Frontal cortex (tissue), 2 donors: ENCODE data around the genes DEPP1 and MSMB.

GRCh38 chr10:44963829-44964780 lies 4.5 kb downstream of the RASSF4 start:
- RAMPAGE, long total RNA = no peak

- RAMPAGE, long total RNA = no peak
Measured at GRCh38 chr10:44968123-44968480, 8.5 kb downstream of the RASSF4 start.

- RAMPAGE, long total RNA = no peak
Measured at GRCh38 chr10:44973173-44974444, 5.0 kb downstream of the DEPP1 start.

DNA sequence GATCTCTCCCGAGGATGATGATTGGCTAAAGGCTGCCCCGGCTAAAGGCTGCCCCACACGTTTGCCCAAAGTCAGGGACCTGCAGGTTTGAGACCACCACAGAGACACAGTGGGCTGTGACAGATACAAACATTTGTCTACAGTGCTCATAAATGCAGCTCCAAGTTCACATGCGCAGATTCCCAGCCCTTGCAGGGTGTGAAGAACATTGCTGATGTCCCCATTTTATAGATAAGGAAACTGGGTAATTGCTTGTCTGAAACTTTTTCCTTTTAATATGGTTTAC lies 2.7 kb downstream of the DEPP1 start:
- RAMPAGE, long total RNA = no peak

GRCh38 chr10:44978515-44979191 lies at the start of gene DEPP1:
DEPP1 (minus strand) TSS chr10:44978809.
- RAMPAGE, long total RNA = no peak

DNA sequence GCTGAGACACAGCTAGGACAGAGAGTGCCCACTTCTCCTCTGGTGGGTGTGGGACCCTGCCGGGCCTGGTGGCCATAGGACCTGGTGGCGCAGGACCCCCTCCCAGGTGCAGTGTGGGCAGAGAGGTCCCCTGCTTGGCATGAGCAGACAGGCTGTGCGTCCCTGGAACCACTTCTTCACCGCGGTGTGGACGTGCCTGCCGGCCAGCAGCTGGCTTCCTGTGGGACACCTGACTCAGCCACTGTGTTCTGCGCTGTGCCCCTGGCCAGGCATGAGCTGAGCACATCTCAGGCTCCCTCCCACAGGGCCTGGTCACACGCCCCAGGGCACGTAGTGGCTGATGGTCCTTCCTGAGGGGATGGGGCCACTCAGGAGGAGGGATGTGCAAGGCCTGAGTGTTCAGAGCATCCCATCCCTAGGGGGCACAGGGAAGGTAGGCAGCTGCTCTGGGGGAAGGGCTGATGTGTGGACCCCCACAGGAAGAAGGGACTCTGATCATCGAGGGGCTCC lies 3.5 kb upstream of the DEPP1 start:
- RAMPAGE, long total RNA = no peak

DNA sequence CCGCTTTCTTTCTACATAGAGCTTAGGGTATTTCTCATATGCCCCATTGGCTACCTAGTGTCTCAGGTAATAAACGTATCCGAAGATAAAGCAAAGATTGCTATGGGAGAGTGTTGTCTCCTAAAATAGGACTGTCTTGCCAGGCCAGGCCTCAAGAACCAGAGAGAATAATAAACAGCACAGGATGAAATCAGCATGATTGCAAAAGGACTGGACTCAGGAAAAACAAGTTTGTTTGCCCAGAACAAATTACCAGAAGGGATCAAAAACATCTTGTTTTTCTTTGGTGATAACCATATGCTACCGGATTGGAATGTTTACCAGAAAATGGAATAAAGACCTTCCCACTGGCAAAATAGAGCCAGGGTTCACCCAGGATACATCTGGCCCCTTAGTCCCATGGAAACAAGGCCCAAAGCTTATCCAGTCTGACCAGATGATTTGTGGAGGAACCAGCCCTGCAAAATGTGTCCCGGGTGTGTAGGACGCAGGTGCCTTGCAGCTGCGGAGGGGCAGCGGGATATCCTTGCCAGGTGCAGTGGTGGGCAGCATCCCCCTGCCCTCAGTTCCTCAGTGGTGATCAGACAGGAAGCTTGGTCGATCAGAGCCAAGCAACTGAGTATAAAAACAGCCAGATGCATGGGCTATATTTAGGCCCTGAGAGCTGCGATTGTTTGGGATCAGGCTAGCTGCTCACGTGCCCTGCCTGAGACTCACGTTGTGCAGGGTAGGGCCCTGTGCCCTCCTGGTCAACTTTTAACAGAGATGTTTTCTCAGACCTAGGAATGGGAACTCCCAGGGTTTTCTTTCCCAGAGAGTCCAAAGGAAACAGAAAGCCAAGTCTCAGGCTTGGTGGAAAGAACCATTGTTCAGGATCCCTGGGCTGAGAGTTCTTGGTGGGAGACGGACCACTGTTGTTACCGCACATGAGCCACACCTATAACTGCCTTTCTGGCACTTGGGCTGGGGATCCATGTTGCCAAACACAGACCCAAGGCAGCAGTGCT lies 4.6 kb upstream of the ZNF22 start:
- RAMPAGE, long total RNA = no peak

GRCh38 chr10:45374662-45375022 lies 626 bp downstream of the ALOX5 start:
- RAMPAGE, long total RNA = no peak

GRCh38 chr10:45379150-45379758 lies 5.2 kb downstream of the ALOX5 start:
- RAMPAGE, long total RNA = no peak

GRCh38 chr10:45460879-45461689 lies 74.1 kb downstream of the MARCHF8 start:
- RAMPAGE, long total RNA = no peak

DNA sequence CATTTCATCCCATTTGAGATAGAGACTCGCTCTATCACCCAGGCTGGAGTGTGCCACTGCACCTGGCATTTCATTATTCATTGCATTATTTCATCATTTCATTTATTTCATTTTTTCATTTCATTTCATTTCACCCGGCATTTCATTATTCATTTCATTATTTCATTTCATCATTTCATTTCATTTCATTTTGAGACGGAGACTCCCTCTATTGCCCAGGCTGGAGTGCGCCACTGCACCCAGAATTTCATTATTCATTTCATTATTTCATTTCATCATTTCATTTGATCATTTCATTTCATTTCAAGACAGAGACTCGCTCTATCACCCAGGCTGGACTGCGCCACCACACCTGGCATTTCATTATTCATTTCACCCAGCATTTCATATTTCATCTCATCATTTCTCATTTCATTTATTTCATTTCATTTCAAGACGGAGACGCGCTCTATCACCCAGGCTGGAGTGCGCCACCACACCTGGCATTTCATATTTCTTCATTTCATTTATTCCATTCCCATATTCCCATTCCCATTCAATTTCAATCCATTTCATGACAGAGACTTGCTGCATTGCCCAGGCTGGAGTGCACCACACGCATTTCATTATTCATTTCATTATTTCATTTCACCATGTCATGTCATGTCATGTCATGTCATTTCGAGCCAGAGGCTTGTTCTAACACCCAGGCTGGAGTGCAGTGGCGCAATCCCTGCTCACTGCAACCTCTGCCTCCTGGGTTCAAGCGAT lies 24.3 kb upstream of the AGAP4 start:
- RAMPAGE, long total RNA = no peak

DNA sequence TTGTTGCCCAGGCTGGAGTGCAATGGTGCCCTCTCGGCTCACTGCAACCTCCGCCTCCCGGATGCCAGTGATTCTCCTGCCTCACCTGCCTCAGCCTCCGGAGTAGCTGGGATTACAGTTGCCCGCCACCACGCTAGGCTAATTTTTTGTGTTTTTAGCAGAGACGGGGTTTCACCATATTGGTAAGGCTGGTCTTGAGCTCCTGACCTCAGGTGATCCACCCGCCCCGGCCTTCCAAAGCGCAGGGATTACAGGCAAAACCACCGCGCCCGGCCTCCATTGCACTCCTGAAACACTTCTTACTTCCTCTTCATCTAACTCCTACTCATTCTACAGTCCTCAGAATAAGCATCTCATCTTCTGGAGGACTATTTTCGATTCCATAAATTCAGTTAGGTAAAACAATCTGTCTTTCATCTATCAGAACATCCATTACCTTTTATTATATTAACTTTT lies 1.3 kb upstream of the TIMM23 start:
- RAMPAGE, long total RNA = no peak

DNA sequence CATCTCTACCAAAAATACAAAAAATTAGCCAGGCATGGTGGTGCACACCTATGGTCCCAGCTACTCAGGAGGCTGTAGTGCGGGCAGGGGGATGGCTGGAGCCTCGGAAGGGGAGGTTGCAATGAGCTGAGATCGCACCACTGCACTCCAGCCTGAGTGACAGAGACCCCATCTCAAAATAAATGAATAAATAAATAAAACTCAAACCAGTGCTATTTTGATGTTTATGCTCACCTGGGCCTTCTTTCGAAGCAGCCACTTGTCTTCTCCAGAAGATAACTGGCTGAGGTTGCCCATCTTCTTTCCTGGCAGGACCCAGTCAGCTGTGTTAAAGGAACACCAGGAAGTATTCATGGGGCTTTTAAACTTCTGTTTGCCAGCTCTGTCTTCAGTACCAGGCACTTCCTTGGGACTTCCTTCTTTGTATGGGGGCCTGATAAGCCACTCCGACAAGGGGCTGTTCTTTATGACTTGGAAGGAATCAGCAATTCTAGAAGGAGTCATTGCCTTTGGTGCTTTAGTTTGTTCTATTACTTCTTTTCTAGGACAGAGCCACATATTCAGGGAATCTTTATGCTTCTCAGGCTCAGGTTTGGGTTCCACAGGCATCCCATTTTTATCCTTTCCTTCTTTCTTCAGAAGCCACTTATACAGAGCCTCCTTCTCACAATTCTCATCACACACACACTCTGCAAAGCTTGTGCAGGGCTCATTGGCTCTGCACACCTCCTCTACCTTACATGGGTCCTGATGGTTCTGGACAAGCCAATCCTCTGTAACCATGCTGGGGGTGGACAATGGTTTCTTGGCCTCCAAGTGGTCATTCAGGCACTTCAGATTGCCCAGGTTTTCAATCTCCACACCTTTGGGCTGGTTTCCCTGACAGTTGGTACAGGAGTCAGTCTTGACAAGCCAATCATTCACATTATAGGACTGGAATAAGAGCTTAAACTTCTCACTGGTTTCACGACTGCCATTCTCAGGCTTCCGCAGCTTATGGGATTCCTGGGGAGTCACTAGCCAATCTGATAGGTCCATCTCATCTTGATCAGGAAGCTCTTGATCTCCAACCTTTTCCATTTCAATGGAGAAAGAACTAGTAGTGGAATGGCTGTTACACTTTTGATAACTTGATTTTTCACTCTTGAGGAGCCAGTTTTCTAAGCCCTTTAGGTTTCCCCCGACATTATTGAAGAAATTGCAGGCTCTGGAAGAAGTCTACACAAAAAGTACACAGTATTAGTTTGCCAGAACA lies 20.0 kb downstream of the NCOA4 start:
- RAMPAGE, long total RNA = no peak

DNA sequence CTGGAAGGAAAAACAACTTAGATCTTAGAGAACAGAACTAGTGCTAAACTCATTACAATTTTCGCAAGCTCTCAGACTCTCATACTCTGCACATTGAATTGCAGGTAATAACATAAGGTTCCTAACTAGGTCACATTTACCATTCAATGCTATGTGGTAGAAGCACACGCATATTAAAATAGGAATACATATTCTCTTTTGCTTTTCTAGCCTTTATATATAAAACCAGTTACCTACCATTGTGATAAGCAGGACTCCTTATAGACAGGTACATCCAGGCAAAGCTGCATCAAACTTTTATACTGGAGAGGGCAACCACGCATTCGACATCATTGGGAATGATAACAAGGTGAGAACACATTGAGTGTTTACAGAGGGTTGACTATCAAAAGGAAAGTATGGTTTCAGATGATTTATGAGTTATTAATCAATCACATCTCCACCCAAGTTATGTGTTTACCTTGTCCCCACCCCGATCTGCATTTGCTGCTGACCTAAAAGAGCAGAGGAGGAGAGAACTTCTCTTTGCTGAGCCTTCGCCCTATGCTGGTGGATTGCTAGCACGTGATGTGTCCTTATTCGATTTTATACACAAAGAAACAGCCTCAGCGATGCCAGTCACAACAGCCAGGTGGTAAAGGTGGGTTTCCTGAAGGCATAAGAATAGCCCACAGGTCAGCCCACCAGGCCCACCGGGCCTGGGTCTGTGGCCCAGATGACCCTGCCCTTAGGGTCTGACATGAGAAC lies at the start of gene MSMB:
Gene MSMB (minus strand): TSS at position 272 of the 747 bp plus-strand sequence.
- RAMPAGE, long total RNA = no peak

DNA sequence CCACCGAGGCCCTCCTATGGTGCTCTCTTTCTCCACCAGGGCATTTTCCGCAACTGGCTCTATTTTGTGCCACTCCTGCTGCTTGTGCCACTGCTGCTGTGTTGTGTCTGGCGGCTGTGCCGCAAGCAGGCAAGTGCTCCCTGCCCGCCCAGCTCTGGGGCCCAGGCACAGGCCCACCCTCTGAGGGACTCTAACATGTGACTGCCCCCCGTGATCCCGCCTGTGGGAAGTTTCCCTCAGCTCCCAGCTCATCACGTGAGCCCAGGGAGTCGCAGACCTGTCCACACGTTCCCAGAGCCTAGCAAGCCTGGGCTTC lies 22.2 kb downstream of the ANTXRL start:
- RAMPAGE, long total RNA = no peak

DNA sequence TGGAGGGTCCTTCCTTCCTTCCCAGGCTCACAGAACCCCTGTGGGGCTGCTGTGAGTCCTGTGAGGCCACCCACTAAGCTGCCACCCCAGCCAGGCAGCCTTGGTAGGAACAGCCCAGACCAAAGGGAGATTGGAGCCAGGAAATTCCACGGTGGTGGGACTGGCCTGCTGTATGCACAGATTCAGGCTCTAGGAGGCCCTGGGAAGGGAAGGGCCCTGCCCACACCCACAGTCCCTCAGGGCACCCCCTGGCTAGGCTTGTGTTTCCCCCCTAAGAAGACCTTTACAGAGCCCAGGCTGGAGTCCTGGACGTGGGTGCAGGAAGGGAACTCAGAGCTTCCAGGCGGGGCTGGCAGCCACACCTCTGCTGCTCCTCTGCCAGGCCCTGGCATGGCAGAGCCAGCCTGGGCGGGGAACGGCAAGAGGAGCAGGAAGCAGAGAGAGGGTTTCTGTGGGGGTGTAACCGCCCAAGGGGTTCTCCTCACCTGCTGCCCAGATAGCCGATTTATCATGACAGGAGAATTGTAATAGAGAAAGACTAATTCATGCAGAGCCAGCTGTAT lies 32.9 kb downstream of the GPRIN2 start:
- RAMPAGE, long total RNA = no peak

DNA sequence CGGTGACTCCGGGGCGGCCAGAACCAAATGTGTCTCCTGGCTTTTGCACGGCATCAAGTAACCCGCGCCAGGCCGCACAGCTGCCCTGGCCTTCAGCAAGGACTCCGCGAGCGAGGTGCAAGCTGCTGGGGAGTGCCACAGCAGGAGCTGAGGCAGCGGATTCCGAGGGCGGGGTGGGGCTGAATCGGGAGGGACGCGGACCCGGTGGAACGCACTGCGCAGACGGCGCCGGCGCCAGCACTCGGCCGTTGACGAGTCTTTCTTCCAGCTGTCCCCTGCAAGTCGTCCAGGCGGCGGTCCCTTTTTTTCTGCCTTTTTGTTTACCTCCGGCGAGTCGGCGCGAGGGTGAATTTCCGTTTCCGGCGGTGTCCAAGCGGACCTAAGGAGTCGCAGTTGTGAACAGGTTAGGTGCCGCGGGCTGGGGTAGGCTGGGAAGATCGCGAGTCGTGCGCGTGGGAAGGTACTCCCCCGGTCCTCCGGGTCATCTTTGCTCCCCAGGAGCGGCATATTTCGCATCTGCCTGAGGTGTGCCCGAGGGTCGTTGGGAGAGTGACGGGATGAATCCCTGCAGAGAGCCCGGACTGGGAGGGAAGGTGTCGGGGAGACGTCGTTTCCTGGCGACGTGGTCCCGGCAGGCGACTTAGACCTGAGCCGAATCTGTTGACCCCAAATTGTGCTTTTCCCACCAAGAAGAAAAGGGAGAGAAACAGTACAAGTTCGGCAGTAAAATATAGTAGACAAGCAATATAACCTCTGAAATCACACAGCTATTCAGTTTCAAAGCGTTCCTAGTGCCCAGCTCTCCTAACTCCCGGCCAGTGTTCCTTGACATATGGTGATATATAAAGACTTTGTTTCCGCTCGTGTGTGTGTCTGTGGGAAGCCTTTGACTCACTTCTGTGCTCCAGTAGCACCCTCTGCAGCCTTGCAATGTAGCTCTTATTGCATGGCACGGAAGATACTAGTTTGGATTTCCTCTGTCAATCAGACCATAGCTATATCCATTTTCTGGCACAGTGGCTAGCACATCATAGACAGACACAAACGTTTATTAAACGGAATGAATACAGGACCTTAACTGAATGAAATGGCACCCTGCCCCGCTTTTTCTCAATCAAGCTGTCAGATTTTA lies 124.4 kb upstream of the PTPN20 start:
- RAMPAGE, long total RNA = no peak

DNA sequence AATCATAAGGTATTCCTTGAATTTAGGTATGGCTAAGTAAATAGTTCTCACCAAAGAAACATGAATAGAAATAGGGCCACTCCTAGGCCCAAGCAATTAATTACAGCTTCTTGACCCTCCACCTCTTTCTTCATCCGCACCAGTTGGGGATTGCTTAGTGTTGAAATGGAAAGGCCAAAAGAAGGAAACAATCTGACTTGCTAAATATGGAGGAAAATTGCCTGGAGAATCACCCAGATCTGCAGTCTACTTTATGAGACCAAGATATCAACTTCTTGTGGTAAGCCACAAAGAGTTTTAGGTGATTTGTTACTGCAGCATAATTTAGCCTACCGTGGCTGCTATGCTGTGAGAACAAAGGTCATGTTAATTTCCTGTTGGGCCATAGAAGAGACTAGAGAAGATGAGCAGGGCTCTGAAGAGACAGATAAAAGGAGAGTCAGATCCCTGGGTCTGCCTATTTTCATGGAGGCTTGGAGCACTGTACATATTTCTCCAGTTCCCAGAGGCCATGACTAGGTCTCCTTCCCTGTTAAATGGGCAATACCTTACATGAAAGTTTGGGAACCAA lies 93.4 kb upstream of the GDF10 start:
- RAMPAGE, long total RNA = no peak

- RAMPAGE, long total RNA = no peak
Measured at GRCh38 chr10:48406124-48406841, 99.8 kb downstream of the MAPK8 start.

DNA sequence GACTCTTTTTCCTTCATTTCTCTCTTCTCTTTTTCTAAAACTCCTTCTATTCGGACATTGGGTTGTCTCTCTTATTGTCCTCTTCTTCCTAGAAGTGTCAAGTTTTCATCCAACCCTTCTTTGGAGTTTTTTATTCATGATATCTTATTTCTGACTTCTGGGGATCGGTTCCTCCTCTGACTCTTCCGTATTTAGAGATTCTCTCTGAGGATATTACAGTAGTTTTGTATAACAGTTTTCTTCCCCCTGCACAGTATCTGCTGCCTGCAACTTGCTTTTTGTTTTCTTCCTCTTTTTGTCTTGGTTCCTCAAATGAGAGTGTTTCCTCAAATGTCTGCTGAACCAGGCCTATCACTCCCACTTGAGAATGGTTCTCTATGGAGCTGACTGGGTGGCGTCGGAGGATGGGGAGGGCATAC lies 27.8 kb downstream of the ARHGAP22 start:
- RAMPAGE, long total RNA = no peak